ENCODE measurements around a stretch of chr16.

DNA sequence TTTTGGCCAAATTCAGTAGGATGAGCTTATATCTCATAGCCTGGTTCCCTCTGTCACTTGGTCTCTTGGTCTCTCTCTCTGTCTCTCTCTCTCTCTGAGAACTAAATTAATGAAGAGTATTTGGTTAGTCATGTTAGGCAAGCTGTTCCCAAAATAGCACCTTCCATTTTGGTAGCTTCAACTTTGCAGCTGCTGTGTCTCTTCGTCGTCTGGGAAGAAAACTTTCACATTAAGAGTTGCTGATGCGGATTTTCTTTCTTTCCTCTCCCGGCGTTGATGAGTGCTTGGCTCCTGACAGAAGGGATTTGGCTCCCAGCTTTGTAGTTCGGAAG lies 1257.8 kb downstream of the TMEM114 start:
- PRO-cap, 2 experiments: peak in 2 of 2 experiments; most common plus-strand start position 258 of the sequence (in 2); most common minus-strand start position 103 of the sequence (in 2)

DNA sequence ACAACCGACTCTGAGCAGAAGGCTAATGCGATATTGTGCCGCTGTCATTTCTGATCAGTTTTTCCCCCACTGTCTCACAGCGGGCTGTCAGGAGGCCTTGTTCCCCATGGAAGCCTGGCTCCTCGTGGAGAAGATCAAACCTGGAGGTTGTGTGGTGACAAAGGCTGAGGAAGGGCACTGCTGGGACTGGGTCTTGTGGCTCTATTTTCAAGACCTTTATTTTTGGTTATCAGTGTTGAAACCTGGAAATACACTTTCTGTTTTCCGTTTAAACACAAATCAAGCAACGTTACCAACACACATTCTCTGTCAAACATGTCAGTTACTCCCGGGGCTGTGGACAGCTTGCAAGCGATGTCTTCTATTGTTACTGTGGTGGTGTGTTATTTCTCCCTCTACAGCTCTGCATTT lies 1245.4 kb downstream of the TMEM114 start:
- PRO-cap, 2 experiments: no peak in any of the 2 experiments

DNA sequence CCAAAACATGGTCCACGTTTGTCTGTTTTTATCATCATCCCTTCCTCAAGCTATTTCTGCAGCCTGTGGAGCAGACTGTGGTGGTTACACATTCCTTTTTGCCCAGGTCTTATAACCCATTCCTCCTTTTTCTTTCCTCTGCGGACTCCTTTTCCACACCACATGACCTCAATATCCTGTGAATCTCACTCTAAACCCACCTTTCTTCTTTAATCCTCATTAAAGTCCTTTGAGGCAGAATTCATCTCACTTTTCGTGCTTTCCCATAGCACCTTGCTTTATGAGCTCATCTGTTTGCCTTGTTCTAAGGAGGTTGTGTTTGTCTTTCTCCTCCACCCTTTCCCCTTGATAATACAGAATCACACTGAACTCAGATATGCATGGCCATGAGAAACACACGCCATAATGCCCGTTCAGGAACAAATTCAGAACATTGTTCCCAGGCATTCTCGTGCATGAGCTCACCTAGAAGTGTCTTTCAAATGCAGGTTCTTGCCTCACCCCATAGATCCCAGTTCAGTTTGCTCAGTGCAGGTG lies 71.3 kb downstream of the TMEM114 start:
- PRO-cap, 2 experiments: no peak in any of the 2 experiments

DNA sequence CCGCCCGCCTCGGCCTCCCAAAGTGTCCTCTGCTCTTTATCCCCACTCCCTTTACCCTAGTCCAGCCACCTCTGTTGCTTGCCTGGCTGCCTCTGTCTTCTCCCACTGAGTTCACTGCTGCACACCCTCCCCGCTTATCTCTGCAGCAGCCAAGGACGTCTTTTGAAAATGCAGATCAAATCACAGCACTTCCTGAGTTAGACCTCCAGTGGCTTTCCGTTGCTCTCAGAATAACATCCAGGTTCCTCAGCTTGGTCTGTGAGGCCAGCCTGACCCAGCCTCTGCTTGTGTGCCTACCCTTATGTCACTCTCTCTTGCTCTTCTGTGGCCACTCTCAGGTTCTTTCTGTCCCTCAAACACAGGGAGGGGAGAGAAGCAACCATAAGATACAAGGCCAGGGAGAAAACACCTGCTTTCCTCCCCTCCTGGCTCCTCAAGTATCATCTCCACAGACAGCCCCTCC lies 5.5 kb downstream of the METTL22 start:
- PRO-cap, 2 experiments: no peak in any of the 2 experiments

GRCh38 chr16:8642594-8643011 lies 21.1 kb downstream of the METTL22 start:
- PRO-cap, 2 experiments: no peak in any of the 2 experiments

DNA sequence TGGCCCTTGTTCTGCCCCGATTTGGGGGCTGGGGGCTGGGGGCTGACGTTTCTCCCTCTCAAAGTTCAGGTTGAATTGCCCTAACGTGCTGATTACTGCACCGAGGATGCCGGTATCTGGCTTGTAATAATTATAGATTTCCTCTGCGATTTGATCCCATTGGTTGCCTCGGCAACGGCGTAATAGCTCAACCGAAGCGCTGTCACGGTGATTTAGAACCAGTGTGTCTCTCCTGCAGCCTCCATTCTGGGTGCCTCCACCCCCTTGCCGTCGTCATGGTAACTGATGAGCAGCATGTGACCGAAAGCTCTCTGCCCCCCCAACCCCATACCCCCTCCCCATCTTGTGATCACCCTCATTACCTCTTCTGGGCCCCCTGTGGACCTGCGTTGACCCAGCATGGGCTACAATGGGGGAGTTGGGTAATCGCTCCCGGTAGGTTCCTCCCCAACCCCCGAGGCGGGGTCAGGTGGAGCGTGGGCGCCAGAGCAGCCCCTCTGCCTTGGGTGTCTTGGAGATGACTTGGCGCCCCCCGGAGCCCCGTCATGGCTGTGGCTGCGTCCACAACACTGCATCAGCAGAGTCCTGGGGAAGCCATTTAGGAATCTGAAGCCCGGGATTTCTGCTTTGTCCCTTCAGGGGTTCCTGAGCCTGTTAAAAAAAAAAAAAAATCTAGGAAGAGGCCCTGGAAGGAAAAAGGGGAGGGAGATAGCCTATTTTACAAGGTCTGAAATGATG lies 38.4 kb downstream of the ABAT start:
- PRO-cap, 2 experiments: no peak in any of the 2 experiments

- PRO-cap, 2 experiments: no peak in any of the 2 experiments
Measured at GRCh38 chr16:8713447-8714013, 39.1 kb downstream of the ABAT start.

- PRO-cap, 2 experiments: no peak in any of the 2 experiments
Measured at GRCh38 chr16:8798012-8798657, 496 bp downstream of the PMM2 start.

DNA sequence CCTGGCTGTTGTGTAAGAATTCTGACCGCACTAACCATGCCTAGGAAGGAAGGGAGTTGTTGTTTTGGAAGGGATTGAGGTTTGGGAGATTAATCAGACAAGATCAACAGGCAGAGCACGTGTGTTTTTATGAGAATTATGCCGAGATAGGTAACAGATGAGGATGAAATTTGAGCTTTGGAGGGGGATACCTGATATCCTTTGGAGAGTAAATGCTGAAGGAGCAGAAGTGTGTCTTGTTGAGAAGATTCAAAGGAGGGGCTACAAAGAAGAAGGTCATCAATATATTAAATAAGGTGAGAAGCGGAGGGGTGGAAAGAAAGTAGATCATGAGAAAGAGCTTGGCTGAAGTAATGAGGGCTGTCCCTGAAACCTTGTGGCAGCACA lies 26.7 kb downstream of the CARHSP1 start:
- PRO-cap, 2 experiments: no peak in any of the 2 experiments

DNA sequence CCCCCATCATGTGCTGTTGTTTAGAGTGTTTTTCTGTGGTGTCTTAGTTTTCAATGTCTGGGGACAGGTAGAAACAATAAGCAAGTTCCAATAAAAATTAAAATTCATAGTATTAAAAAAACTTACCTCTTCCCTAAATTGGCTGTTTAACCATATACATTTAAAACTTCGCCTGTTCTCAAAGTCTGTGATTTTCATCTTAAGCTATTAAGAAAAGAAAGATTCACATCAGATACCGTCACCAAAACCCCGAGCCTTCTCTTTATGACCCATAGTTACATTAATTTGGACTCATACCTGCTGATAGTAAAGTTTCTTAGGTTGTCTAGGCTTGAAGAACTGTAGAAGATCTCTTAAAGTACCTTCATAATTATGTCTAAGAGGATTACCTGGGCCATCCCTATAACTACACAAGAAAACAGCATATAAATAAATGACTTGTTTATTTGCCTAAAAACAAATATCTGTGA lies 16.1 kb downstream of the LITAFD start:
- PRO-cap, 2 experiments: no peak in any of the 2 experiments

GRCh38 chr16:8915054-8915761 lies 33.1 kb downstream of the LITAFD start:
- PRO-cap, 2 experiments: no peak in any of the 2 experiments

- PRO-cap, 2 experiments: no peak in any of the 2 experiments
Measured at GRCh38 chr16:8920860-8921329, 38.7 kb downstream of the LITAFD start.

DNA sequence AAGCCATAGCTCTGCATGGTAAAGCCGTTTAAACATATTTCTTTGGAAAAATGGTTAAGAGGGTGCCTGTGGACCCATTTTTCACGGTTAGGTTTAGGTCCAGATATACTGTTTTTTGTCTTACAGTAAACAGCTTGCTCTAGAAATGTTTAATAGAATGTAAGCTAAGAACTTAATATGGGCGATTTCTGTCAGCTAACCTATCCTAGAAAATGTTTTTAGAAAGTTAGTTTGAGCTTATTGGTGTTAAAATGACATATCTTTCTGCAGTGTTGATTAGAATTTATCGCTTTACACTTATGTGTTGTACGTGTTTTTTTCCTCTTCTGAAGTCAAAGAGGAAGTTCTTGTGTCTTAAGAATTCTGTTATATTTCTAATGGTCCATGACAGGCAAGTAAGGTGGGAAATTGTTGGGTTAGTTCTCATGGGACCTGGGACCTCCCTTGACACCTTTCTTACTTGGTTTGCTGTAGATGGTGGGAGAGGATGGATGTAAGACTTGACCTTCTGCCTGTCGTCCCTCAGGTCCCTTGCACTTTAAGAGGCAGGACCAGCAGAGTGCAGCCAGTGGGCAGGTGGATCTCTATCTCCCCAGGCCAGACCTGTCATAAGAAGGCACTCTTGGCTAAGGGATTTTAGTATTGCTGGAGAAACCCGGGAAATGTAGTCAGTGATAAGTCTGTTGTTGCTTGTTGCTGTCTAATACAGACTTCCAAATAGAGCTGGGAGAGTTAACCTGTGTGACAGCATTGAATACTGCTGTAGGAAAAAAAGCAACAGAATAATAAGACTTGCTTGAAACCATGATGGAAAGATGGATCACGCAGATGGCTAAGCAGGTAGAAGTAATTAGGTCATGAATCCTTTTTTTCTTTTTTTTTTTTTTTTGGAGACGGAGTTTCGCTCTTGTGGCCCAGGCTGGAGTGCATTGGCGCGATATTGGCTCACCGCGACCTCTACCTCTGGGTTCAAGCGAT lies 12.1 kb downstream of the HAPSTR1 start:
- PRO-cap, 2 experiments: no peak in any of the 2 experiments

GRCh38 chr16:9308144-9308698 lies 216.8 kb downstream of the HAPSTR1 start:
- PRO-cap, 2 experiments: no peak in any of the 2 experiments

GRCh38 chr16:9674141-9674673 lies 508.0 kb downstream of the GRIN2A start:
- PRO-cap, 2 experiments: no peak in any of the 2 experiments

DNA sequence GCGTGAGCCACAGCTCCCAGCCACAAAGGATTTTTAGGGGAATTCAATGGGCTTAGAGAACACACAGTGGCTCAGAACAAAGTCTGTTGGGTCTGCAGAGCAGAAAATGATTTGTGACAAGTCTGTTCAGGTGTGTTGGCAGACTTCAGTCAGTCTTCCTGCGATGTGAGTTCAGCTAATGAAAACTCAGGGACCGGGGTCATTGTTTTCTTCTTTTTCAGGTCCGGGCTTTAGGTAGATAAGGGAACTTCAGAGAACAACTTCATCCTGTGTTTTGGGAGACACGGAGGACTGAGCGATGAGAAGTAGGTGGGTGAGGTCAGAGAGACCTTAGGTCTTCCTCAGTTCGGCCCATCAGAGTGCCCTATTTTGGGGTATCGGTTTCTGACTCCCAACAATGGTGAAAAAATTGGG lies 89.0 kb upstream of the ATF7IP2 start:
- PRO-cap, 2 experiments: no peak in any of the 2 experiments

DNA sequence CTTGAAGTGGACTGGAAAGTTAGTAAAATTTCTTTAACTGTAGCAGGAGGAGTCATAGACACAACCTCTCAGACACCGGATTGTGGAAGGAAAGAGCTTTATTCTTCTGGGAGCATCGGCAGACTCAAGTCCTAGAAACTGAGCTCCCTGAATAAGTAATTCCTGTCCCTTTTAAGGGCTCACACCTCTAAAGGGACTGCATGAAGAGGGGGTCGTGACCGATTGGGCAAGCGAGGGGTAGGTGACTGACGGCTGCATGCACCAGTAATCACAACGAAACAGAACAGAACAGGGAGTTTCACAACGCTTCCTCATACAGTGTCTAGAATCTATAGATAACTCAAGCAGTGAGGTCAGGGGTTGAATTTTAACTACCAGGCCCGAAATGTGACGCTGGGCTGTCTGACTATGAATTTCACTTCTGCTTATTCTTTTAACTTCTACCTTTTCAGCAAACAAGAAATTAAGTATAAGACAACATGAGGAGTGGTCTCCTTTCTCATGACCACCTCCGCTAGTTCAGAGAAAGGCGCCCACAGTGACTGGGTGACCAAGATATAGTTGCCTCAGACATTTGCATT lies 88.5 kb upstream of the ATF7IP2 start:
- PRO-cap, 2 experiments: no peak in any of the 2 experiments

GRCh38 chr16:10405222-10405841 lies 19.5 kb downstream of the ATF7IP2 start:
- PRO-cap, 2 experiments: no peak in any of the 2 experiments

DNA sequence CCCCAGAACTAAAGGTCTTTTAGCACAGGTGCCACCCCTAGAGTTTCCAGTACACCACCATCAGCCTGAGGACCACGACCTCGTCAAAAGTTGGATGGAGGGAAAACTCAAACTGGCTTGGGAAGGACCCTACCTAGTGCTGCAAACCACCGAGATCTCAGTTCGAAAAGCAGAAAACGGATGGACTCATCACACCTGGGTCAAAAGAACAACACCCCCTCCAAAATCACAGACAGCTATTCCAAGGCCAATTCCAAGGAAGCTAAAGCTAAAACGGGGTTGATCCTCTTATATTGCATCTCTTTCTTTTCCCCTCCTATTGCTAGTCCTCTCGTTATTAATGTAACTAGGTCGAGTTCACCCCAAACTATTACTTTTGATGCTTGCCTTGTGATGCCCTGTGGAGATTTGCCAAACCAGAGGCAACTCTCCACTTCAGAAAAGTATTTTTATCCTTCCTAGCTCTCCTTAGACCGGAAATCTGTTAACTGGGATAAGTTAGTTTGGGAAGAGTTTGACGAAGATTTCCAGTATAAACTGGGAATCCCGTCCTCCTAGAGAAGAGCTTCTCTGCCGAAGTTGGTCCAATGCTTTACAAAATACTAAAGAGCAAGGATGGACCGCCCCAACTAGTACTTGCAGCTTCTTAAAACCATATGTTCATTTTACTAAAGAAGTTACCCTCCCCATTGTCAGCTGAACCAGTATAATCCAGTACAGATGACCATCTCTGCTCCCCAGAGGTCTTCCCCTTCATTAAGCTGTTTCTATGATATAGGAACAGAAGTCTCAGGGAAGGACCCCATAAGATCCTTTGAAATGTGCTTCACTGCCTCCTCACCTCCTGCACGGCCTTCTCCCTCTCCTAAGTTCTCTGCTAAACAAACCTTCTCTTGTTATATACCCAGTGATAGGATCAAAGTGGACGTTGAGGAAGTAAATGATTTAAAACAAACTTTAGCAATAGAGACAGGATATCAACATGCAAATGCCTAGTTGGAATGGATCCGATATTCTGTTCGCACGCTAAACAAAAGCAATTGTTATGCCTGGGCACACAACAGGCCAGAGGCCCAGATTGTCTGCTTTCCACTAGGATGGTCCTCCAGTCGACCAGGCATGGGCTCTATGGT lies 87.9 kb downstream of the EMP2 start:
- PRO-cap, 2 experiments: no peak in any of the 2 experiments

DNA sequence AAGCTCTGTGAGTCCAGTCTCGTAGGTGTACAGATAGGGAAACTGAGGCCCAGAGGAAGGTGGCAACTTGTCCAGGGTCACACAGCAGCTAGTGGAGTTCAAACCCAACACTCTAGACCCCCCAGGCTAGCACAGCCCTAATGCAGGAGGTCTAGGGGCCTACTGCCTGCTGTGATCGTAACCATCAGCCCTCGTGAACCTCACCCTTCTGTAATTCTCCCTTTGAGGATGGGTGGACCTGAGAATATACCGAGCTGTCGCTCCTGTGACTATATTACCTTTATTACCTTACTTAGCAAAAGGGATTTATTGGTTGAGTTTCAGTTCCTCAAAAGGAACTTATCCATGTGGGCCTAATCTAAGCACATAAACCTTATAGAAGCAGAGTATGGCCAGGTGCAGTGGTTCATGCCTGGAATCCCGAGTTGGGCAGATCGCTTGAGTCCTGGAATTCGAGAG lies 19.2 kb upstream of the EMP2 start:
- PRO-cap, 2 experiments: no peak in any of the 2 experiments